SK-N-MC (cell line): ENCODE data around the genes FIBIN, CCDC34, MPPED2 and PRRG4.

GRCh38 chr11:26993922-26994473 is at the start of gene FIBIN:
Gene FIBIN, plus strand, starts transcription at chr11:26994112.
- RRBS, result 6% methylated on average over 3 of the region's 23 CpGs

- RRBS, result no CpG with 5 or more reads among the region's 2 CpGs
Measured at GRCh38 chr11:27258258-27258827, 104.7 kb downstream of the CCDC34 start.

DNA sequence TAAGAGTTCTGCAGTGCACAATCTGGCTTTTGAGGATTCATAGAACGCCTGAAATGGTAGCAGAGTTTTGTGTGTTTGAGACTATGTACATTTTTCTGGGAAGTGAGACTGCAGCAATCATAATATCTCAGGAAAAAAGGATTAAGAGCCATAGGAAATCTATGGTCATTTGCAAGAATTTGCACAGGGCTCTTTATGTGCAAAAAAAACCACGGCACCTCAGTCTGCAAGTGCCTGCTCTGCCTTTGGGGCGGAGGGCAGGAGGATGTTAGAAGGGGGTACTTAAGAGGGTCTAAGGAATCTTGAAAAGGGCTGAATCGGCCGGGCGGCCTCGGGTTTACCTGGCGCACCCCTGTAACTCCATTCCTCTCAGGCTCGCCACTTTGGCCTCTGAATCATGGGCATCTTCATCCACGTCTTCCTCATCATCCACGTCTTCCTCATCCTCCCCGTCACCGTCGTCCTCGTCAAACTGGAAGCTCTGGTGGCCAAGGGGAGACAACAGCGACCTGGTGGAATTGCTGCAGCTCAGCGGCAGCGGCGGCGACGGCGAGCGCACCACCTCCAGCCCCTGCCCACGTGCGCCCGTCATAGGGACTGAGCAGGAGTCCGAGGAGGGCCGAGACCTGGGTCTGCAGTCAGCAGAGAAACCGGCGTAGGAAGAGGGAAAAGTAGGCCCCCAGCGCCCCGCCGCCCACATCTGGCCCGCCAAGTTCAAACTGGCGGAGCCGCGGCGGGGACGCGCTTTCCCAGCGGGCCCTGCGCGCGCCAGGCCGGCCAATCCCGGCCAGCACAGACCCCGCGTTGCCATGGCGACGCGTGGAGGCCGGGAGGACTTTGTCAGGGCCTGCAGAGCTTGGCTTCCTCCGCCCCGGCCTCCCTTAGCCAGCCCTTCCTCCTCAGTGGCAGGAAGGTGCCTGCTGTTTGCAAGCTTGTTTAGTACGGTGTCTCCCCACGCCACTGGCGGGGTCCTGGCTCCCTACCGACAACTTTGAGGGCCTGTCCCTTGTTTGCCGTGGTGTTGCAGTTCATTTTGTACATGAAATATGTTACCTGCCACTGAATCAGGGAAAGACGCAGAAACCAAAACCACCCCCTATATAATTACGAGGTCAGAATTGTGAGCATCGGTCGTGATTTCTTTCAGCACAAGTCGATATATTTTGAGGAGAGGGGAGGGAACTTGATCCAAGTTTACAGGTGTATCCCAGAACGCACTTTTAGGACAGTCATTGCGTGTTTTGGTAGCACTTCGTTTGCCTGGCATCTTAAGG is at the start of gene CCDC34:
TSS of gene CCDC34 (minus strand) at position 721 of the 1,274 bp plus-strand sequence.
- RRBS, result 1% methylated on average over 9 of the region's 67 CpGs

DNA sequence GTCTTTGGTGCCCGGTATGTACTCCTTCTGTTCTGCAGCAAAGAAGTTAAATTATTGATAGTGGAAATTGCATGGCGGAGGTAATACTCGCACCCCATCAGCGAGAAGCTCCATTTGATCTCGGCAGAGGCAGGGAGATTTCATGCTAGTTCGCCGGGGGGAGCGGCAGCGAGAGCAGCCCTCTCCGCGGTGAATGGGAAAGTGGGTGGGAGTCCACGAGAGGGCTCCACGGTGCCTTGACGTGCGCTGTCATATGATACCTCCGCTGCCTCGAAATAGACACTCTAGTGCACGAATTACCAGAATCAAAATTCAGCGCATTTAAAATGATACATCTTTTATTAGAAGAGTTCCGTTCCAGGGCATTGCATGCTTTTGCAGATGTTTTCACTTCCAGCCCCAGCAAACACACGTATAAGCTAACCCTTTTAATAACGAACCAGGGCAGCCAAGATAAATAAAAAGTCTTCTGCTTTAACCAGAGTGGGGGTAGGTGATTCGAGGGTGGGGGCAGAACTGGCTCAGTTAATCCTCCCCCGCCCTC is 1.2 kb upstream of the BDNF start:
- RRBS, result 6% methylated on average over 1 of the region's 24 CpGs

- RRBS, result no CpG with 5 or more reads among the region's 8 CpGs
Measured at GRCh38 chr11:27717838-27718200, 17.6 kb upstream of the BDNF start.

DNA sequence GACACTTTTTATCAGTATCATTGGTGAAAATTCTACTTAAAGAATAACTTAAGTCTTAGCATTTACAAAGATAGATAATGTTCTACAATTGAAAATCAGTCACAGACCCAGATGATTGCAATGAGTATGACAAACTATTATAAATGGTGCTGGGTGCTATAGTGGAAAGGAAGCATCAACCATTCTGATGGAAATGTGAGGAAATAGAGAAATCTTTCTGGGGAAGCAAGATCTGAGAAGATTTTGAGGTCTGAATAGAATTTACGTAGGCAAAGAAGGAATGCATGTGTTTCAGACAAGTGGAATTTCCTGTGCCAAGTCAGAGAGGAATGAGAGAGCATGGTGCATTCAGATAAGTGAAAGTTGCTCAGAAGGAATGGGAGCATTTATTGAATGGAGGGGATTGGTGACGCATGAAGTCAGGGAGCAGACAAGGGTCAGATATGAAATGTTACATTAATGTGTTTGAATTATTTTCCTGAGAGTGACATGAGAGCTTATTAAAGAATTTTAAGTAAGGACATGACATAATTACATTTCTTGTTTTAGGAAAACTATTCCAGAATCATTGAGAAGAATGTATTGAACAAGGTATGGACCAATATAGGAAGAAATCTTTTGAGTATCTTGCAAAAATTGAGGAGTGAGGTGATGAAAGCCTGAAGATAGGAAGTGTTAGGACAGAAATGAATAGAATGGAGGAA is 725.5 kb downstream of the METTL15 start:
- RRBS, result no CpG with 5 or more reads among the region's 2 CpGs

- RRBS, result no CpG with 5 or more reads among the region's 12 CpGs
Measured at GRCh38 chr11:29119523-29120816, 896.9 kb downstream of the KCNA4 start.

DNA sequence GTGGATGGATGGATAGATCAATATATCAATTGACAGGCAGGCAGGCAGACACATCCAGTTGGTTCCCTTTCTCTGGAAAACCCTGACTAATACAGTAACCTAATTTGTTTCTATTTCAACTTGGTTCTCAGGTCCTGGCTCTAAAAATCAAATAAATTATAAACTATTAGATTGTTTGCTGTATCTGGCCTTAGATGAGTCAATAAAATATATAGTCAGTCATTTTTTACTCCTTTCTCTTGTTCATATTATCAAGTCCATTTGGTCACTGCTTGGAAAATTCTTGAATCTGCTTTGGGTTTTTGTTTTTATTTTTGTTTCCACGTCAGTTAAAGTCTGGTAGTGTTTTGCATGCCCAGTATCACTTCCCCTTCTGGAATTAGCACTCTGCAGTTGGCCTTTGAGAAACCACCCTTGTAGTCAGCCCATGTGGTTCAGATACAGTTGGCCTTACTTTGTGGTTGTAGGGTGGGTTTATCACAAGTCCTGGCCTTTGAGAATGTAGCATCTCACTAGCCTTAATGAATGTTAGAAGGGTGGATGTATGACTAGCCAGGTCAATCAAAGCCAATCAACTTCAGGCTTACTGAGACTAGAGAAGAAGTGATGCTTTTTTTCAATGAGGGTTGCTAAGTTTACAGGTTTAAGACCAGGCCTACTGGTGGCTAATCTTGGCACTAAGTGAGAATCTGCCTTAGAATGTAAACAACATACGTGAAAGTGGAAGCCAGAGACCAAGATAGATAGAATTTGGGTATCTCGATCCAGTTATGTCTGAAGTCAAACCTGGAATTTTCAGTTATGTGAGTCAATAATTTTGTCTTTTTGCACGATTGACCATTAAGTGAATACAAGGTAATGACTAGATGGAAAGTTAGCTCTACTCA is 19.8 kb downstream of the ARL14EP start:
- RRBS, result no CpG with 5 or more reads among the region's 4 CpGs

- RRBS, result no CpG with 5 or more reads among the region's 4 CpGs
Measured at GRCh38 chr11:30456843-30457507, 129.2 kb downstream of the MPPED2 start.

DNA sequence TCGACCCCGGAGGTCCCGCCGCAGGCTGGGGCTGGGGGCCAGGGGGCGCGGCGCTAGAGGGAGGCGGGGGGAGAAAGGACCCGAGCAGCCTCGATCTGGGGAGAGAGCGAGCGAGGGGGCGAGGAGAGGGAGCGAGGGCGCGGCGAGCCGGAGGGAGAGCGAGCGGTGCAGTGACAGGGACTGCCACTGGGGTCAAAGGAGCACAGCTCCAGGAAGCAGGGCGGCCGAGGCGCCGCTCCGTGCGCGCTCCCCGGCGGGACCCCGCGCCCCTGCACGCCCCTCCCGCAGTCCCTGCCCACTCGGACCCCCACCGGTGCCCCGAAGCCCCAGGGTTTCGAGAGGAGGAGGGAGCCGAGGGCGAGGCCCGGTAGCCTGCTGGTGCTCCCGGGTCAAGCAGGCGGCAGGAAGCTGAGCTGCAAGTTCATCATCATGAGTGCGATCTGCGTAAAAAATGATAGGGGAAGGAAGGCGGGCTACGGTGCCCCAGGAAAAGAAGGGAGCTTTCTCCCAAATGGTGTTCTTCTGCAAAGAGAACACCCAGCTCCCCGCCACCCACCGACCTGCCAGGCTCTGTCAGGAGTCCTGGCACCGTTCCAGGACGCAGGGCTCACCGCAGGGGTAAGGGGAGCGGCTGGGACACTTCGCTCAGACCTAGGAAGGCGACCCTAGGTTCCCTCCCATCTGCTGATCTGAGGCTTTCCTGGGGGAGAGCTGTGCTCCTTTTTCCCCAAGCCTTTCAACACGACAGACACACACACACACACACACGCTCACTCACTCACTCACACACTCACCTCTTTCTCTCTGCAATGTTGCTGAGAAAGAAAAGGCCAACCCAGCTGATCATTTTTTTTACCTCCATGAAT is at the start of gene MPPED2:
TSS of gene MPPED2 (minus strand) at position 172 of the 866 bp plus-strand sequence.
- RRBS, result 3% methylated on average over 25 of the region's 56 CpGs

GRCh38 chr11:31489764-31490084 is 19.7 kb downstream of the IMMP1L start:
- RRBS, result no CpG with 5 or more reads among the region's 4 CpGs

DNA sequence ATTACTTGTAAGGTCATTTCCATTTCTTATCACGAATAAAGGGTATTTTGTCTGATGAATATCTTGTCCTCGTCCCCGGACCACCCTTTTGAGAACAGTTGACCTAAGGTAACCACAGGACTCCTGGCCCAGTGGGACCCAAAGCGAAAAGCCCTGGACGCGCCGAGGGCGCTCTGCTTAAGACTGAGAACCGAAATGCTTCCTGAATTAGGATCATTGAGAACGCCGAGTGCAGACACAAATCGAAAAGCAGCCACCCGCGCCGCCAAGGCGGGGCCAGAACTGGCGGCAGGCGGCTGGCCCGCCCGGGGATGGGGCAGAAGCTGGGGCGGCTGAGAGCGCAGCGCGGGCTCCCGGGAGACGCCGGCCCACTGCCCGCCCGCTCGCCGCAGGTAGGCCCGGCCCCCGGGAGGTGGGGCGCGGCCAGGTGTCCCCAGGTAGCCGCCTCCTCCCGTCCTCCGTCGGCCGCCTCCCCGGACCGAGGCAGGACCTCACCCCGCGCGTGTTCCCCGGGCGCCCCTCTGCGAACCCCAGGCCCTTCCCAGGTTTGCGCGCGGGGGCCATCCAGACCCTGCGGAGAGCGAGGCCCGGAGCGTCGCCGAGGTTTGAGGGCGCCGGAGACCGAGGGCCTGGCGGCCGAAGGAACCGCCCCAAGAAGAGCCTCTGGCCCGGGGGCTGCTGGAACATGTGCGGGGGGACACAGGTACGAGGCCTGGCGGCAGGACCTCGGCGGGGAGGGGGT is at the start of gene PRRG4:
TSS of gene PRRG4 (plus strand) at position 457 of the 742 bp plus-strand sequence.
- RRBS, result 8% methylated on average over 34 of the region's 69 CpGs

- RRBS, result no CpG with 5 or more reads among the region's 5 CpGs
Measured at GRCh38 chr11:33132078-33132967, 29.0 kb downstream of the CSTF3 start.

DNA sequence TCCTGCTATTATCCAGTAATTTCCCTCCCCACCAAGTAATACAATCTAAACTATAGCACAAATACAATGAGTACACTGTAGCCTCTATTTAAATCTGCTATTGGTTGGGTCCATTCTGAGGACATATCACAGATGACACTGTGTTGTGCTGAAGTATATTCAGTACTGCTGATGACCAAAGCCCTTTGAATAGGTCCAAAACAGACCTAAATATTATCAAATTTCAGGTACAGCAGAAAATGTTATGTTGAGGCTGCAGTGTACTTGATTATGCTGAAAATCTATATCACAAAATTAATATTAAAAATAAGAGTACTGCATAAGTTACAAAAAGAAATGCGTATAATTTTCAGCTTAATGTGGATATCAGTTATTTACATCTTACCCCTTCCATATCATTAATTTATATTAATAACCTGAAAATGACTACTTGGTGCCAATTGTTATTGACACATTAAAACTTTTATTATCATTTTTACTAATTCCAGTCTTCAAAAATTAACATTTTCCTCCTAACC is 20.8 kb downstream of the CSTF3 start:
- RRBS, result no CpG with 5 or more reads among the region's 1 CpG

- RRBS, result no CpG with 5 or more reads among the region's 5 CpGs
Measured at GRCh38 chr11:33665373-33665847, 35.2 kb downstream of the C11orf91 start.

GRCh38 chr11:33705675-33706132 is 5.1 kb upstream of the C11orf91 start:
- RRBS, result no CpG with 5 or more reads among the region's 6 CpGs

DNA sequence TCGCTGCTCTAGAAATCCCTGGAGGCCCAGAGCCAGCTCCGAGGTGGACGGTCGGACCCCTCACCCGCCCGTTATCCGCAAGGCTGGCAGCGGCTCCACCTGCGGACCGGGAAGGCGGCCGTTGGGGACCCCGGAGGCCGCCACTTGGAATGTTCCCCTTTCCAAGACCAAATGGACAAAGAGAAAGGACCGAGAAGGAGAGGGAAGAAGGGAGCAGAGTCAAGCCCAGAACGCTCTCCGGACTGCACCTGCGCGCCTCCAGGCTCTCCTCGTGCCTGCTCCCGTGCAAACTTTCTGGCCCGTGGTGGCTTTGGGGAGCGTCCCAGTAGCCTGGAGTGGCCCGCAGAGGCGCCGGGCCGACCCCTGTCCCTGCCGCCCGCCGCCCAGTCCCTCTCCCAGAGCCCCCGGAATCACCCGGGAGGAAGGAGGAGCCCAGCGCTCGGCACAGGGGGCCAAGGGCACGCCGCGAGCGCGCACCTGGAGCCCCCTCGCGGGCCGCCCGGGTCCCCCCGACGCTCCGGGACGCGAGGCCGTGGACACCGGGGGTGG is 23.0 kb downstream of the LMO2 start:
- RRBS, result 32% methylated on average over 29 of the region's 50 CpGs

GRCh38 chr11:33912322-33913243 is 20.7 kb upstream of the LMO2 start:
- RRBS, result no CpG with 5 or more reads among the region's 14 CpGs

GRCh38 chr11:34309583-34310625 is 47.9 kb downstream of the ABTB2 start:
- RRBS, result no CpG with 5 or more reads among the region's 12 CpGs

- RRBS, result no CpG with 5 or more reads among the region's 2 CpGs
Measured at GRCh38 chr11:34570827-34571187, 50.1 kb upstream of the EHF start.